H7 (cell line): ENCODE measurements around the genes IAH1 and YWHAQ.

DNA sequence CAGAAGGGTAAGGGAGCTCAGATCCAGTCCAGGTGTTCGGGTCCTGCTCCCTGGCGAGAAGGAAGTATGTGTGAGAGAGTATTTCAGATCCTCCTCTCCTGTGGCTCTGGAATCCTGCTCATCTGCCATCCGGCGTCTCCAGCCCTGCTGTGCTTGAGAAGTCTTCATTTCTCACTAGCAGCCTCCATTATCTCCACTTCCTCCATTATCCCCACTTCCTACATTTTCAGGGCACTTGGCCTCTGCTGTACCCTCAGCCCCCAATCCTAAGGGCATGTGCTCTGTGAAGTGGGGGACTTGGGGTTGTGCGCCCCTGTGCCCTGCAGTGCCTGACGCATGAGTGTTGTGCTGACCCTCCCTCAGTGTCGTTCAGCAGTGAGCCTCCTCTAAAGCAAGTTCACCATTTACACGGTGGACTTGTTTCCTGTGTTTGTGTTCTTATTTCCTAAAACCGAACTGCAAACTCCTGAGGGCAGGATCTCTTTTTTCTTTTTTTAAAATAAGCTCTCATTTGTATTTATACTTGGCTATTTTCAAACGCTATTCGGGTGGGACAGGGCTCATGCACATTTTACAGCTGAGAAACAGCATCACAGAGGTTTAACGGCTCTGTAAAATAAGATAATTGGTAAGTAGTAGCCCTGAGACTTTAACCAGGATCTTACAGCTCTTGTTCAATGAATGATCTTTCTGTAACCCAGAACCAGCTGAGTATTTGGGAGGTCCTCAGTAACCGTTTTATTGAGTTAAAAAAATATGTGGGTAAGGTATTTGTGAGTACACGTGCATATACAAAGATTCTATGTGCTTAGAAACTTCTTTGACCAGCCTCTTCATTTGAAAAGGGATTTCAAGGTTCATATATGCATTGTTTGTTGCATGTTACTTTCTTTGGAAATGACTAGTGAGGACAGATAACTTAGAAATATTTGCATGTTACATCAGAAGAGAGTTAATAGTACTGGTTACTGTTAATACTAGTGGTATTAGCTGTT is 20.7 kb downstream of the ASAP2 start:
- RAMPAGE, long total RNA = no peak

- RAMPAGE, long total RNA = no peak
Measured at GRCh38 chr2:9238862-9239155, 32.2 kb downstream of the ASAP2 start.

DNA sequence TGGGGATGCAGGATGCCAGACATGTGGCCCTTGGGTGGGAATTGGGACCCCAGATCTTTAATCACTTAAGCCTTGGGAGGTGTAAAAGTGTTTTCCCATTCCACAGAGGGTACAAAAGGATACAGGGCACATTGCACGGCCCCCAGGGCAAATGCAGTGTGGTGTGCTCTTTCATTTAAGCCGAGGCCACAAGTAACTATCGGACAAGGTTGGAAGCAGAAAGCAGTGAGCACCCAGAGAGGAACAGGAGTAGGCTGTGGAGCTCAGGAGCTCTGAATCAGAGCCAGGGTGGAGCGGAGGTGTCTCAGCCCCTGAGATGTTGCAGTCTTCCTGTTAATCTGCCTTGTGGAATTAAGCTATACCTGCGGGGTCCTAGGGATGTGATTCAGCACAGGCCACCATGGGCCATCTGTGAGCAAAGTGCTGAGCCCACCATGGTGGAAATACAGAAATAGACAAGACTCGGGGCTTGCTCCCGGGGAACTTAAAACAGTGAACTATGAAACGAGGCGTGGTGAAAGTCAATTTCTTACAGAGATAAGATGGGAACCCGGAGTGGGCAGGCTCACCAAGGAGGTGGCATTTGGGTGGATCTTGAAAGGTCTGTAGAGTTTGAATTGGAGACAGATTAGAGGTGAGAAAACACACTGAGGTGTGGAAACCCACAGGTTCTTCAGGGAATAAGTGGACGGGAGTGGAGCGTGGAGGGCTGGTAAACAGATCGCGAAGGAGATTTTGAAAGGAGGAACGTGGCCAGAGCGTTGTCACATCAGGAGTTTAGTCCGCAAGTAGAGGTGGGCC is 44.0 kb downstream of the ASAP2 start:
- RAMPAGE, long total RNA = no peak

DNA sequence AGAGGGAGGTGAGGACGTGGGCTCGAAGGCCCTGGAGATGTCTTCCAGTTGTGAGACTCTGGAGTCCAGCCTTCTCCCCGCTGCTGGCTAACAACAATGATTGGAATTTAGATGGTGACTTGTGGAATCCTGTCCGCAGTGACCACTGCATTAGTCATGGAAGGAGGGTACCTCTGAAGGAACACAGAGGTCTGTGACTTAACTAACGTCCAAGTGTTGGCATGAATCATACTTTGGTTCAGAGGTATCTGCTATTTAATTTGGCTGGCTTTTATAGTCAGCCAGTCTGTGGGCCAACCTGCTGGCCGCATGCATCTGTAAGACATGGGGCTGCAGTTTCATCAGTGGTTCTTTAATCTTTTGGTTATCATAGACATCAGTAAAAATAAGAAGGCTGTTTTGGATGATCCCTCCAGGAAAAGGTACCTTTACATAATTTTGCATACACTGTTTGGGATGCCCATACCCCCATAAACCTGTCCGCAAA is 81.1 kb downstream of the ASAP2 start:
- RAMPAGE, long total RNA = no peak

GRCh38 chr2:9322556-9323363 is 100.6 kb downstream of the ITGB1BP1 start:
- RAMPAGE, long total RNA = no peak

GRCh38 chr2:9330763-9331390 is 92.5 kb downstream of the ITGB1BP1 start:
- RAMPAGE, long total RNA = no peak

DNA sequence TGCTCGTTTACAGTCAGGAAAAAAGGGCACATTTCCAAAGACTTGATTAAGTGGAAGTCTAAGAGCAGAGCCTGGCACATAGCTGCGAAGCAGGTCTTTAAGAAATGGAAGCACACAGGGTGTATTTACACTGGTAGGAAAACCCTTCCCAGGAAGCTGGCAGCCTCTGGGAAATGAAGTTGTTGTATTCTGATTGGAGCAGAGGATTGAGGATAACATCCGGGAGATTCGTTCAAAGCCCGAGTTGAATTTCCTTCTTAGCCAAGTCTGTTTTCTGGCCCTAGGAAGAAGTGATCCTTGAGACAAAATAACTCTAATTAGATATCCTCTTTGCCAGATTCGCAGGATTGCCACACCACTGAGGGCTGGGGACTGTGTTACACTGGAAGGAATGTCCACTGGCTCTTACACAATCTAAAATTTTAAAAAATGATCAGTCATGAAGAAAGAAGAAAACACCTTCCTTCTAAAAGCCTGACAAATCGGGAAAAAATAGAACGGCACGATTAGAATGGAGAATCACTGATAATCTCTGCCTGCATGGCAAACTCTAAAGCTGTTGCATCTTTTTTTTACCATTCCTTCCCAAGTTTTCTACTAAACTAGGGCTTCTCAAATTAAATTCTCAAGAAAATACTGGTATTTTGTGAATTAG is 75.8 kb downstream of the ITGB1BP1 start:
- RAMPAGE, long total RNA = no peak

DNA sequence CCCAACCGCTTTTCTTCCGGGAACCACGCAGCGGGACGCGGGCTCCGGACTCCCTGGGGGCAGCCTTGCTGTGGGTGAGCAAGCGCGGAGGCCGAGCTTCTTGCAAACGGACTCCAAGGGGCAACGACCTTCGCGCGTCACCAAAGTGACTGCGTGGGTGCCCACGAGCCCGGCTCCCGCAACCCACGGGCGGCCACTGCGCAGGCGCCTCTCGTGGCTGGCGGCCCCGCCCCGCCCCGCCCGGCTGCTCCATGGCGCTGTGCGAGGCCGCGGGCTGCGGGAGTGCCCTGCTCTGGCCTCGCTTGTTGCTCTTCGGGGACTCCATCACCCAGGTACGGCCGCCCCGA is at the start of gene IAH1:
IAH1 (plus strand) TSS at position 236 of the 347 bp plus-strand sequence.
- RAMPAGE, long total RNA = start-site peak on the plus strand centred at position 243 of the sequence, 14 bp wide, 362 reads

- RAMPAGE, long total RNA = no peak
Measured at GRCh38 chr2:9491496-9491859, 17.1 kb downstream of the IAH1 start.

GRCh38 chr2:9550966-9551478 is 4.6 kb downstream of the ADAM17 start:
- RAMPAGE, long total RNA = no peak

GRCh38 chr2:9554737-9555148 is 887 bp downstream of the ADAM17 start:
- RAMPAGE, long total RNA = no peak

DNA sequence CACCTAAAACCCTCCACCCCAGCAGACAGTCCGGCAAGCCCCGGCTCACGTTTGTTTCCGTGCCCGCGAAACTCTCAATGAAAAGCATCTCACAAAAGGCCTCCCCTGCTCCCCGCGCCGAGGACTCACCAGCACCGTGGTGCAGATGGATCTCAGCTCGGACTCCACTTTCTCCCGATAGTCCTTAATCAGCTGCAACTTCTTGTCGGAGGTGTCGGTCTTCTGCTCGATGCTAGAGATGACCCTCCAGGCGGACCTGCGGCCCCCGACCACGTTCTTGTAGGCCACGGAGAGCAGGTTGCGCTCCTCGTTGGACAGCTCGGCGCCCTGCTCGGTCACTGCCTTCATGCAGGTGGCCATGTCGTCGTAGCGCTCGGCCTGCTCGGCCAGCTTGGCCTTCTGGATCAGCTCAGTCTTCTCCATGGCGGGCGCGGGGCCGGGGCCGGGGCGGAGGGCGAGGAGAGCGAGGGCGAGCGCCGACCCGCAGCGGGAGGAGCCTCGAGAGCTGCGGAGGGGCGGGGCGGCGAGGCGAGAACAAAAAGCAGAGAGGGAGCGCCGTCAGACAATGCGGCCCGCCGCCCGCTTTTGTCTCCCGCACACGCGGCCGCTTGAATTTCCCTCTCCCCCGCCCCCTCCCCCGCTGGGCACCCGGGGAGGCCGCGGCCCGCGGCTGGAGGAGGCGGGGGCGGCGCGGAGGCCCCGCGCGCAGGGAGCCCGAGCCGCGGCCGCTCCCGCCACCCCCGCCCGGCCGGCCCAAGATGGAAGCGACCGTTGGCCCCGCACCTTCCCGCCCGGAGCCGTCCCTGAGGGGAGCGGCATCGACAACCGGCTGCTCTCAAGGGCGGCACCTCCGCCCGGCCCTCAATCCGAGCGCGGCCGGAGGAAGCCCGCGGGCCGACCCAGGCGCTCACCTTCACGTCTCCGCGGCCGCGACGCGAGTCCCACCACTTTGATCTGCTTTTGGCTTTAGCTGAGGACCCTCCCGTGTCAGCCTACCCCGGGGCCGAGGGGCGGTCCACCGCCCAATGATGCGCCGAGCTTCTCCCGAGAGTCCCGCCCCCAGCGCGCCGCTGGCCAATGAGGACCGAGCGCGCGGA is at the start of gene YWHAQ:
YWHAQ (minus strand) TSS at position 968 of the 1,097 bp plus-strand sequence.
- RAMPAGE, long total RNA = start-site peak on the minus strand centred at position 457 of the sequence, 54 bp wide, 1,514 reads

GRCh38 chr2:9703320-9704012 is 72.7 kb upstream of the YWHAQ start:
- RAMPAGE, long total RNA = no peak

- RAMPAGE, long total RNA = no peak
Measured at GRCh38 chr2:9771478-9772138, 71.7 kb upstream of the TAF1B start.

DNA sequence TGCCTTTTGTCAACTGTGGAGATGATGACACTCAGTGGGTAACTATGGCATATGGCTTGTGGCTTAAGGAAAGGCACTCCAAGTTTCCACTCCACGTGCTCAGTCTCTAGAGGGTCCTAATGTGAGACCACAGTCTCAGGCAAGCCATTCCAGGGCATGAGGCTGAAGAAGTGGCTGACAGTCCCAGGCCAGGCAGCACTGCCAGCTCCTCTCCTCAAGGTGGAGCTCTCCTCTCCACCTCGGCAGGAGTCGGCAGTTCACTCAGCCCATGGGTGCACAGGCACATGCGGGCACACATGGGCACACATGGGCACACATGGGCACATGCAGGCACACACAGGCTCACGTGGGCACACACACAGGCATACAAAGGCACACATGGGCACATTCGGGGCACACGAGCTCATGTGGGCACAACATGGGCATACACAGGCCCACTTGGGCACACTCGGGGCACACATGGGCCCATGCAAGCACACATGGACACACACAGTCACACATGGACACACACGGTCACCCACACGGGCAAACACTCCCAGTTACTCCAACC is 65.3 kb upstream of the TAF1B start:
- RAMPAGE, long total RNA = no peak

GRCh38 chr2:9952121-9952809 is 772 bp downstream of the GRHL1 start:
- RAMPAGE, long total RNA = no peak

DNA sequence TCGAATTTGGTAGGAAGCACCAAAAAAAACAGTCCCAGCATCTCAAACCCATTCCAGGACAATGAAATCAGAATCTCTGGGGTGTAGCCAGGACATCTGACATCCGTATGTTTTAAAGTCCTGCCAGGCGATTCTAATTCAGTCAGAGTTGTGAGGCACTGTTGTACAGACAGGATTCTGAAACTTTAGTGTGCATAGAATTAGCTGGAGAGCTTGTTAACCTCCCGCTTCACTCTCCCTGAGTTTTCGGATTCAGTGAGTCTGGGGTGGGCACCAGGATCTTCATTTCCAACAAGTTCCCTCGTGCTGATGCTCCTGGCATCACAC is 30.8 kb downstream of the GRHL1 start:
- RAMPAGE, long total RNA = no peak

DNA sequence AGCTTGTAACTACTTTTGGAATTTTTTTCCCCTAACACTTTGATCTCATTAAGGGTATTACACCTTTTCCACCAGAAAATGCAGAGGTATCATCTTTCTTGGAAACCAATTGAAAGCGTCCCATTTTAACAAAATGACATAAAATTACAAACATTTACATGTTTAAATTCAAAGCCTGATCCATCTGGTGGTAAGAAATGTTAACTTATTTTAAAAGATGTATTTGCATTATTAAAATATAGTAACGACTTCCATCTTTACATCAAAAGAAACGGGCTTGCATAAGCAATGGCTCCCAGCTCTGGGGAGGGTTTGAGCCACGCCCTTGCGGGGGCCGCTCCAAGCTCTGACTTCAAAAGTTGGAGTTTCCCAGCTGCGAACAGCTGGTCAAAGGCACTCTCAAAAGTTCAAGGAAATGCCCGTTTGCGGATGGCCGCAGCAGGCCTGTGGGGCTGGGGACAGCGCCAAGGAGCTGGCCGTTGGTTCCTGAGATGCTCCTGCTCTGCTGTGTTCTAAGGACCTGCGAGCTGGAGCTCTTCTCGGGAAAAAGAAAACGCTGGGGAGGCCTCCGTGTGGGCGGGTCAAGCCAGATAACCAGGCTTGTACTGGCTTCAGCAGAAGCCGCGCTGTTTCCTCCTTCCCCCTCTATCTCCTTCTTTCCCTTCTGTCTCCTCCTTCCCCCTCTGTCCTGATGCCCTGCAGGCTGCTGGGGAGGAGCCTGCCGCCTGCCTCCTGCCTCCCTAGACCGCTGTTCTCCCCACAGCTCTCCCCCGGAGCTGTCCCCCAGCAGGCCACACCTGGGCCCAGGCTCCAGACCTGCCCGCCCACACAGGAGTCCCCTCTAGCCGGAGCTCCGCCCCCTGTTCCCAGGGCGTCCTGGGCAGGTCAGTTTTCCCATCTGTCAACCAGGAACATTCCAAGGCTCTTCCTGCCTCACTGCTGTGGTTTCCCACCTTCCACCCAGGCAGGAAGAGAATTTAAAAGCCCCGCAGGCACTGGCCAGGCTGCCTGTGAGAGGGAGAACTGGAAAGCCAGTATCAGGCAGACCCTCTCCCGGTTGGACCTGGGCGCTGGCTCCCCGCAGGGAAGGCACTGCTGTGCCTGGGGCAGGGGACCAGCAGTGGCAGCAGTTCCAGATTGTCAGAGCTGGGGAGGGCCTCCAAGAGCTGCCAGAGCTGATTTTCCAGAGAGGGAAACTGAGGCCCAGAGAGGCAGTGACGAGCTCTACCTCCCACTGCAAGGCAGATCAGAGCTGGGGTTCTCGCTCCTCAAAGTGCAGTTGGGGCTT is 14.1 kb downstream of the KLF11 start:
- RAMPAGE, long total RNA = no peak

GRCh38 chr2:10091623-10092055 is 11.4 kb upstream of the CYS1 start:
- RAMPAGE, long total RNA = no peak

GRCh38 chr2:10124588-10124914 is 2.0 kb downstream of the RRM2 start:
- RAMPAGE, long total RNA = no peak